Zone of skin (tissue), 1 donor: ENCODE measurements around the gene SPATA20.

GRCh38 chr17:50075190-50075935 is 19.5 kb downstream of the ITGA3 start:
- RRBS, result no CpG with 5 or more reads among the region's 20 CpGs

DNA sequence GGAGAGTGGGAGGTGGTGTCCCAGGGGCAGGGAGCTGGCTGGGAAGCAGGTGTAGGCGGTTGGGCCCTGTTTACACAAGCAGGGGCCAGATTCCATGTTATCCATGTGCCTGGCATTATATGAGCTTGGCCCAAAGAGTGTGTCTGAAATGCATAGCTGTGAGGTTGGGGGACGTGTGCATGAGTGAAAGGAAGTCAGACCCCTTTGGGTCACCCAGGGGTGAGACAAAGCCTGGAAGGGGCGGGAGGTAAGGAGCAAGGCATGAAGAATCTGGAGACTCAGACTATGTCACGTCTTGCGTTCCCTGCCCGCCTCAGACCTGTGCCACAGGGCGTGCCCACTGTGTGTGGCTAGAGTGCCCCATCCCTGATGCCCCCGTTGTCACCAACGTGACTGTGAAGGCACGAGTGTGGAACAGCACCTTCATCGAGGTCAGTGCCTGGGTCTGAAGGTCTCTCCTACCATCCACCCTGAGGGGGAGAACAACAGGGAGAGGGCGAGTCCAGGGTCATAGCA is 15.1 kb upstream of the PDK2 start:
- RRBS, result no CpG with 5 or more reads among the region's 12 CpGs

GRCh38 chr17:50132057-50132762 is 2.2 kb upstream of the SAMD14 start:
- RRBS, result no CpG with 5 or more reads among the region's 6 CpGs

GRCh38 chr17:50220157-50220634 is 18.8 kb upstream of the COL1A1 start:
- RRBS, result no CpG with 5 or more reads among the region's 6 CpGs

DNA sequence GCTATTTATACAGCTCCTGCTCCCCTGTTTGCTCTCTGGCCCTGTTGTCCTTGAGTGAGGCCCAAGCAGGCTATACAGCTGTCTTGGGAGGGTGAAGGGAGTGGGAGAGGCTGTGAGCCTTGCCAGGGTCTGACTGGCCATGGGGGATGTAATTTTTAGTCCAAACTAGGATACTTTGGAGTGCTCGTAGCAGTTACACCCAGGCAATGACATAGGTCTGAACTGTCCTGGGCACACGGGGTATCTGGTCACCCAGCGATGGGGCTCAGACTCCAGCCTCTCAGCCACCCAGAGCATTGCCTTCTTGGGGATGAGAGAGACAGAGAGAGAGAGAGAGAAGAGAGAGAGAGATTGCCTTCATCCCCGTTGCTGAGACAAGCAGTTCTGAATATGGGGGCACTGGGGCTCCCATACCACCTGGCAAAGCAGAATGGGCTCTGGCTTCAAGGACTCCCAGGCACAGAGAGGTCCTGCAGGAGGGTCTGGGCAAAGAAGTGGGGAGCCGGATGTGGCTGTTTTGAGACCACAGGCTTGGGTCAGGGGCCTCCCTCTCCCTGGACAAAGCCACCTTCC is 10.8 kb upstream of the TMEM92 start:
- RRBS, result no CpG with 5 or more reads among the region's 5 CpGs

DNA sequence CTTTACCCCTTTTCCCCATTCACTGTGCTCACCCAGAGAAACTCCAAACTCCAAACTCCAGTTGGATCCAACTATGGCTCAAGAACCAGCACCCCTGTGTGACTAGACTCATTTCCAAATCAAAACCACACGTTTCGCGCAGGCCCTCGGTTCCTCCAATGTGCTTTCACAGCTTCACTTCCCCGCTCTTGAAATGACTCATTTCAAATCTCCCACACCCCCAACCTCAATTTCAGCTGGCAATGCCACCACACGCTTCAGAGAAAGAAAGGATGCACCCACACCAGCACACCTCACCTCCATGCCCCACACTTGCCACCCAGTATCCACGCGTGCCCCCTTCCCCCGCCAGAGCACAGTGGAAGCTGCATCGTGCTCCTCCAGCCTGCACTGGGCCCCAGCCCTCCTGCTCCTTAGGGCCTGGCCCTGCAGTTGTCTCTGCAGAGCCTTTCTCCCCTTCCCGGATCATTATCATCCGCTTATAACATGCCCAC is 9.0 kb downstream of the TMEM92 start:
- RRBS, result no CpG with 5 or more reads among the region's 12 CpGs

DNA sequence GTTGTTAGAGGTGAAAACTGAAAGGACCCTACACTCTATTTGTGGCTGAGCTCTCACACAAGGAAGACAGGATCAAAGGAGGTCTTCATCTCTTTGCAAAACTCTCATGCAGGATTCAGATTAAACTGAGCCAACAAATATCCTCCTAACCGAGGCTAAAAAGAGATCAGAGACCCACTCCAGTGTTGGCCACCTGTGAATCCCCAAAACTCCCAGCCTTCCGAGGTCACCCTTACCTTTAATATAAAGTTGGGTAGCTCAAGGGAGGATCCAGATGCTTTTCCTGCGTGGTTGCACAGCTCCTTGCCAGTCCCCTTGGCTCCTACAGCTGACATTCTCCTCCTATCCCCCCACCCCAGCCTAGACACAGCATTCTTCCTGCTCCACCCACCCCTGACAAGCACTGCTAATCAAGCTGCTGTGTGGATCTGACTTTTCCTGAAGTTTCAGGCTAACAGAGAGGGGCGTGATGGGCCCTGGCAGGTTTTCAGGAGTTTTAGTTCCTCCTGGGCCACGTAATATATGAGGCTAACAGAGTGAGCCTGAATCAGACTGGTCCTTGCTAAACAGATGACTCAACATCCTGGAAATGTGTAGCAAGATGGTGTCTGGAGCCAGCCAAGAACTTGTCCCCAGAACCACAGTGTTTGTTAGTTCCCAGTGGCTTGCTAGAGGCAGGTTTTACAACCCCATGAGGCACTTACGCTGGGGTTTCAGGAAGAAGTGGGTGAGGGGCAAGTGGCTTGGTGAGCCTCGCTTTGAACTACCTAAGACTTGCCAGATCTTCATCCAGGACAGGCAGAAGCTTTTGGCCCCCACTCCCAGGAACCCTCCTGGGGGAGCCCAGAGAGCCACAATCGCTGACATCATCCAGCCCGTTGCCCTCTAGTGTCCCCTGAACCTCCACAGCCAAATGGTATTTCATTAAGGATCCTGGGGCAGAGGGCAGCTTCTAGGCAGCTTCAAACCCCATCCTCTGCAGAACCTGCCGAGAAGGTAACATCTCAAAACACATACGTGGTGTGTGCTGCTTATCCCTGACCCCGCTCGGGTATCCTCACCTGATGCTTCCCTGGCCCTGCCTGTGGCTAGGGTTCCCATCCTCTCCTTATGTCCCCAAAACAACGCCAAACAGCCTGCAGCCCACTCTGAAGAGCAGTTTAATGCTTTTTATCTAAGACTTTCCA is 15.8 kb downstream of the TMEM92 start:
- RRBS, result no CpG with 5 or more reads among the region's 14 CpGs

DNA sequence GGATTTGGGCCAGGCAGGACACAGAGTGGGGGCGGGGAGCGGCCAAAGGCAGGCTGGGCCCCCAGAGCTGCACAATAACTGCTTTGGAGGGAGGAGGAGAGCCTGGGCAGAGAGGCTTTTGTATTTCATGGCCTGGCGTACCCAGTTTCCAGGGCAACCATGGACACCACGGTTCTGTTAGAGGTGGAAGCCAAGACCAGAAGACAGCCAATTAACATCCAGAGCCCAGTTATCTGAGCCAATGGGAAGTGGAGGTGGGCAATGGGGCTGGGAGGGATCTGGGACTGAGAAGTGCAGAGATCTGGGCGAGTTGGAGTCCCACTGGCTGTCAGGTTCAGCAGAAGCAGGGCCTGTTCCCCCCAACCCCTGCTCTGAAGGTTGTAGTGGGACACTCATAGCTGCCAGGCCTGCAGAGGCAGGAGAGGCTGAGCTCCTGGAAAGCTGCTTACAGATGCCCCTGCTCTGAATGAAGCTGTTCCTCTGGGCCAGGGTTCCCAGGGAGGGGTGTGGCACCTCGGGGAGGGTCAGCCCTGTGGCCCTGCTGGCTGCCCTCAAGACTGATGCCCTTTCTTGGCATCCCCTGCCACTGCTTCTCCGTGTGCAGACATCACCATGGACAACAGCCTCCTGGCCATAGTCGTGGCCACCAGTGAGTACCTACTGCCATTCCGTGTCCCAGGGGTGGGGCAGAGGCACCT is 9.2 kb downstream of the MRPL27 start:
- RRBS, result no CpG with 5 or more reads among the region's 9 CpGs

DNA sequence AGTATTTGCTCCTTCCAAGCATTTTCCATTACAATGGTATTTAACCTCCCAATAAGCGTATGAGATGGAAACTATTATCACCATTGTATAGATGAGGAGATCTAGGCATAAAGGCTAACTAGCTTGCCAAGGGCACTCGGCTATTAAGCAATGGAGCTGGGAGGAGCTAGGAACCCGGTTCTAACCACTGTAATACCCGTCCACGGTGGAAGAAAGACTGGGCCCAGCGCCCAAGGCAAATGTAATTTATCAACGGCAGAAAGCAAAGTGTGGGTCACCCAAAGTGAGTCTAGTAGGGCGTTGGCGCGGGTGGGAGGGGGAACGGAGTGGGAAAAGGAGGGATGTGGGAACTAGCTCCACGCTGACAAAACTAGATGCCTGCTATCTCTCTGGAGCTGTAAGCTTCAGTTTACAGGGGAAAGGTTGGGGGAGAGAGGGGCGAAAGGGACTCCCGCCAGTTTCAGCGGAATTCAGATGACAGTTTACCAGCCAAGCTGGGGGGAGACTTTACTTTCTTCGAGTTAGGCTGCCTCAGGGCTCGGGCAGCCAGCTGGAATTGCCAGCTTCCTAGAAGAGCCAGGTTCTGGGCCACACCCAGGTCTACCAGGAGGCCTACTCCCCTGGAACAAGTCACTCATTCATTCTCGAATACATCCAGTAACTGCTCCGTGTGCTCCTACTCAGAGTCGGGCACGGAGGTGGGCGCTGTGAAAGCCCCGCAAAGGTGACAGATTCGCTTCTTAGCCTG is 928 bp downstream of the LRRC59 start:
- RRBS, result no CpG with 5 or more reads among the region's 24 CpGs

DNA sequence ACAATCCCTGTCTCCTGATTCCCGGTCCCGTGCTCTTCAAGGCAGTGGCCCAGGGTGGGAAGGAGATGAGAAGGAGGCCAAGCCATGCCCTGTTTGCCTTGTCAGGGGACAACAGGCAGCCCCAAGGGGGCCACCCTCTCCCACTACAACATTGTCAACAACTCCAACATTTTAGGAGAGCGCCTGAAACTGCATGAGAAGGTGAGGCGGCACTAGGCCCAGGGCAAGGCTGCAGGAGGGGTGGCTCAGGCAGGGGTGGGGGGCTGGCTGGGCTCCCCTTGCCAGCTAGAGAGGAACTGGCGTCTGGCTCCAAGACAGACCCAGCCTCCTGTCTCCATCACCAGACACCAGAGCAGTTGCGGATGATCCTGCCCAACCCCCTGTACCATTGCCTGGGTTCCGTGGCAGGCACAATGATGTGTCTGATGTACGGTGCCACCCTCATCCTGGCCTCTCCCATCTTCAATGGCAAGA is 5.6 kb downstream of the CHAD start:
- RRBS, result no CpG with 5 or more reads among the region's 8 CpGs

DNA sequence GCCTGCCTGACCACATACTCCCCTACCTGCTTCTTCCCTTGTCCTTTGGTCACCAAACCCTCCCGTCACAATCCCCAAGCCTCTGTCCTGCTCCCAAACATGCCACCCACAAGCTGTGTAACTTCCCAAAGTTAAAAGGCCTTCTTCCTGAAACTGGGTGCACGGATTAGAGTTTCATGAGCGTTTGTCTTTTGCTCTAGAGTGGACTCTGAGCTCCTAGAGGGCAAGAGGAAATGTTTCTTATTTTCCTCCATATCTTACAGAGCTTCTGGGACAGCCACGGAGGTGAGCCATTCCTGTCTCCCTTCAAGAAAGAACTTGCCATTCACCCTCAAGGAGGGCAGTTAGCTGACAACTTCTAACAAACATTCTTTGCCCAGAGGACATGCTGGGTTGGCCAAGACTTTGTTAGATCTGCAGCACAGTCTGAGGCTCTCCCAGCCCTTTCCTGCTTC is 2.7 kb upstream of the MYCBPAP start:
- RRBS, result no CpG with 5 or more reads among the region's 4 CpGs

GRCh38 chr17:50546737-50547563 is at the start of gene SPATA20:
SPATA20 (plus strand) TSS chr17:50547174.
- RRBS, result 2% methylated on average over 22 of the region's 45 CpGs

DNA sequence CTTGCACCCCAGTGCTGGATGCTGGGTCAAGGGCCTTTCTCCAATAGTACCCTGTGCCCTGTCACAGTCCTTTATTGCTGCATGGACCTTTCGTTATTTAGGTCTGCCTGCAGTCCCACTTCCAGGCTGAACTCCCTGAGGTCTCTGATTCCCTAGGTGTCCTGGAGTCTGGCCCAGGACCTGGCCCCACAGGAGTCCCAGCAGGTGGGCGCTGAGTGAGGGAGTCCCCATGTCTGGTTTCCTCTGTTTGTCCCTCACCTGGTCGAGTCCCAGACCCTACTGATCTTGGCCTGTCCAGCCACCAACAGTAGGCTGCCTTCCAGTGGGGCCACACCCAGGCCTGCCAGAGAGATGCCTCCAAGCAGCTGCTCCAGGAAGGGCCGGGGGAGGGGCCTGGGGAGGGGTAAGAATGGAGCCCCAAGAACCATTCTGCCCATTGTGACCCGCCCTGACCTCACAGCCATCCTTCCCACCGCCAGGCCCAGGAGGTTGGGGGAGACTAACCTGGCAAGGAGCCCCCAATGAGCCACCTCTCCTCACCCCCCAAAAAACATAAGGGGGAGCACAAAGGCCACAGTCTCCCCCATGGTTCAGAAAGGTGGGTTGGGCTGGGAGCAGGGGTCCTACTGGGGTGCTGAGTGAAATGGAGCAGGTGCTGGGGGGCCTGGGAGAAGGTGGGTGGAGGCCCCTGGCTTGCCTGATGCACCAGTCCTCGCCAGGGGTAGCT is 753 bp downstream of the SPATA20 start:
- RRBS, result no CpG with 5 or more reads among the region's 7 CpGs

- RRBS, result 47% methylated on average over 11 of the region's 25 CpGs
Measured at GRCh38 chr17:50625936-50626700, 8.6 kb upstream of the ABCC3 start.

GRCh38 chr17:50640810-50641282 is 6.2 kb downstream of the ABCC3 start:
- RRBS, result no CpG with 5 or more reads among the region's 7 CpGs

- RRBS, result no CpG with 5 or more reads among the region's 4 CpGs
Measured at GRCh38 chr17:50731501-50732011, 12.2 kb downstream of the LUC7L3 start.

- RRBS, result no CpG with 5 or more reads among the region's 15 CpGs
Measured at GRCh38 chr17:50863047-50864241, 2.7 kb downstream of the TOB1 start.

- RRBS, result no CpG with 5 or more reads among the region's 4 CpGs
Measured at GRCh38 chr17:50884374-50884960, 18.3 kb upstream of the TOB1 start.

GRCh38 chr17:50922089-50923039 is 56.2 kb upstream of the TOB1 start:
- RRBS, result no CpG with 5 or more reads among the region's 8 CpGs

- RRBS, result no CpG with 5 or more reads among the region's 9 CpGs
Measured at GRCh38 chr17:51118329-51118914, 2.2 kb downstream of the SPAG9 start.